Colic lymph node (tissue), 1 donor: ENCODE results near the gene MAPK1IP1L.

GRCh38 chr14:54568432-54568686, 1.4 kb downstream of the SAMD4A start:
- PRO-cap: no peak

- PRO-cap: no peak
These were observed 60.2 kb downstream of the SAMD4A start for GRCh38 chr14:54627145-54627550.

GRCh38 chr14:54643437-54644217, 76.7 kb downstream of the SAMD4A start:
- PRO-cap: no peak

GRCh38 chr14:54712323-54713289, 145.7 kb downstream of the SAMD4A start:
- PRO-cap: no peak

GRCh38 chr14:54772667-54772948, 130.0 kb downstream of the GCH1 start:
- PRO-cap: no peak

DNA sequence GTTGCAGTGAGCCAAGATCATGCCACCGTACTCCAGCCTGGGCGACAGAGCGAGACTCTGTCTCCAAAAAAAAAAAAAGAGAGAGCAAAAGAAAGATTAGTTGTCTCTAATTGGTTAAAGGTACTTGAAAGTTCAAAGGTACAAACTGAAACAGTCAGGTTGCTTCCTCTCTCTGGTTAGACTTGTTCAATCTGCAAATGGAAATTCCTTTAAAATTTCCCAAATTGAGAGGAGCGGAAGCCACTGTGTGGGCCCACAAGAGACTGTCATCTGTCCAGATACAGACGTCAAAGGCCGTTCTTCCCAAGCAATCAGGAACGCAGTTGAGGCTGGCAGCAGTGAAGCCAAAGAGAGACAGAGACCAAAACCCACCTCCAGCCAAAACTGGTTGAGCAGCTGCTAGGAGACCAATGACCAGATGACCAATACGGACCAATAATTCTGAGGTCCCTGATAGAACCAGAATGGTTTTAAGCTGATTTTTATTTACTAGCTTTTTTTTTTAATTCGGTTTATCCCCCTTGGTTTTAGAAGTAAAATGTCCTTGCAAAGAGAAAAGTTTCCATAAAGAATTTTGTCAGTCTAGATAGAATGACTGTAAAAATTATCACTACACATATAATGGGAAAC, 63.5 kb downstream of the GCH1 start:
- PRO-cap: no peak

DNA sequence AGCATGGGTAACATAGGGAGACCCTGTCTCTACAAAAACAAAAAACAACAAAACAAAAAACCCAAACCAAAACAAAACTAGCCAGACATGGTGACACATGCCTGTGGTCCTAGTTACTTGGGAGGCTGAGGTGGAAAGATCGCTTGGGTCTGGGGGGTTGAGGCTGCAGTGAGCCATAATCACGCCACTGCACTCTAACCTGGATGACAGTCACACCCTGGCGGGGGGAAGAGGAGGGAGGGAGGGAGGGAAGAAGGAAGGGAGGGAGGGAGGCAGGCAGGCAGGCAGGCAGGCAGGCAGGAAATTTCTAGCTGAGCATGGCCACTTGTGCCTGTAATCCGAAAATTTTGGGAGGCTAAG, 56.5 kb upstream of the GCH1 start:
- PRO-cap: unidirectional peak, plus-strand start at position 255 of the sequence

GRCh38 chr14:55051265-55052248, at the start of gene MAPK1IP1L:
Gene MAPK1IP1L, plus strand, starts transcription at chr14:55051647.
- PRO-cap: bidirectional peak, plus-strand start at chr14:55051665, minus-strand start at chr14:55051464; bidirectional peak, plus-strand start at chr14:55052183, minus-strand start at chr14:55052075

DNA sequence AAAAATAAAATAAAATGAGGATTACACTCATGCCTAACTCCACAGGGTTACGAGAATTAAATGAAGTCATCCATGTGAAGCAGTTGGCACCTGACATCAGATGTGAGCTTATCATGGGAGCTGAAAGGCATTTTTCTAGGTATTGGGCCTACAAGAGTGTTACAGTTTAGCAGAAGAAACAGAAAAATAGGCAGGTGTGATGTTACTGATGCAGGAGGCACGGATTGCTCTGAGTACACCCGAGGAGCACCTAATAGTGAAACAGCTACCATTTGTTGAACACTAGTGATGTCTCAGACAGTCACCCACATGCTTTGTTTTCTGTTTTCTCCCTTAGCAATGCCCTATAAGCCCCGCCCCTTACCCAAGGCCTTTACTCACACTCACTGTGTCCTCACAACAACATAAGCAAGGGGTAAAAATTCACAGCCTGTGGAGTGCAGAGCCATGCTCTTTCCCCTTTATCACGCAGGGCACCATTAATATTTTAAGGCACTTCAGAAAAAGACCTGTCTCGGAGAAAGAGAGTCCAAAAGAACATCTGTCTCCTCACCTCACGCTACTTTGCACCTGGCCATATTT, 25.7 kb downstream of the MAPK1IP1L start:
- PRO-cap: no peak

DNA sequence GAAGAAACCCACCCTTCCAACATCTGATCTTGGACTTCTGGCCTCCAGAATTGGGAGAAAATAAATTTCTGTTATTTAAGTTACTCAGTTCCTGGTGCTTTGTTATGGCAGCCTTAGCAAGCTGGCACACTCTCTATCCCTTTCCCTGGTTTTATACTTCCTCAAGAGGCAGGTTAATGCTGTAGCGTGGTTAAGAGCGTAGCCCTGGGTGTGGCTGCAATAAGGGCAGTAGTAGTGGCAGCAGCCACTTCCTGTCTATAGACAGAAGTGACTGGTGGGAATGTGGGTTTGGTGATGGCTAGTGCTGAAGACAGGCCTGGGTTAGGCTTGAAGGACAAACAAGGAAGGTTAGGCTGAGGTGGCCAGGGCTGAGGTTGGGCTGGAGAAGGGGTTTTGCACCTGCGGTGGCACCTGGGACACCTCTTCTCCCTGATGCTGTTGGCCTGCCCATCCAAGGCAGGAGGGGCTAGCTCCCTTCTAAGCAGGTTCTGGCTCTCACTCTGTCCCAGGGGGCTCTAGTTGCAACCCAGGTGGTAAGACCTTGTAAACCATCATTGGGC, 3.6 kb upstream of the LGALS3 start:
- PRO-cap: no peak

- PRO-cap: no peak
These were observed 19.4 kb downstream of the FBXO34 start for GRCh38 chr14:55290538-55291140.

- PRO-cap: no peak
These were observed 20.1 kb downstream of the FBXO34 start for GRCh38 chr14:55291158-55291924.

- PRO-cap: no peak
These were observed 65.6 kb downstream of the FBXO34 start for GRCh38 chr14:55336819-55337185.

GRCh38 chr14:55346055-55346677, 65.5 kb downstream of the ATG14 start:
- PRO-cap: no peak

- PRO-cap: no peak
These were observed 61.1 kb downstream of the ATG14 start for GRCh38 chr14:55350354-55351144.

DNA sequence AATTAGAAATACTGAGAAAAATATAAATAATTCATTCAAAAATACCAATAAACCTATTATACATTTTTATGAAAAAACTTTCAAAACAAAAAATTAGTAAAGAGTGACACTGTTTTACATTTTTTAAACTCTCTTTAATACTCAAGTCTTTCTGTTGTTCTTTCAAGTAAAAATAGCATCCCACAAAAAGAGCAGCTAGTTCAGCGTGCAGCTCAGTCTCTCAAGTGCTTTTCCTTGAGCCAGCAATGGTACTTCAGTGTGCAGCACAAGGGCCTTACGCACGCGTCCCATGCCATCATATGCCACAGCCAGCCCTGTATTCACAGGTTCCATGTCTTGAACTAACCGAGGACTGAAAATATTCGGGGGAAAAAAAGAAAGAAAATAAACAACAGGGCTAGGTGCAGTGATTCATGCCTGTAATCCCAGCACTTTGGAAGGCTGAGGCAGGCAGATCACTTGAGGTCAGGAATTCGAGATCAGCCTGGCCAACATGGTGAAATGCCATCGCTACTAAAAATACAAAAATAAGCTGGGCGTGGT, 28.7 kb downstream of the ATG14 start:
- PRO-cap: no peak

DNA sequence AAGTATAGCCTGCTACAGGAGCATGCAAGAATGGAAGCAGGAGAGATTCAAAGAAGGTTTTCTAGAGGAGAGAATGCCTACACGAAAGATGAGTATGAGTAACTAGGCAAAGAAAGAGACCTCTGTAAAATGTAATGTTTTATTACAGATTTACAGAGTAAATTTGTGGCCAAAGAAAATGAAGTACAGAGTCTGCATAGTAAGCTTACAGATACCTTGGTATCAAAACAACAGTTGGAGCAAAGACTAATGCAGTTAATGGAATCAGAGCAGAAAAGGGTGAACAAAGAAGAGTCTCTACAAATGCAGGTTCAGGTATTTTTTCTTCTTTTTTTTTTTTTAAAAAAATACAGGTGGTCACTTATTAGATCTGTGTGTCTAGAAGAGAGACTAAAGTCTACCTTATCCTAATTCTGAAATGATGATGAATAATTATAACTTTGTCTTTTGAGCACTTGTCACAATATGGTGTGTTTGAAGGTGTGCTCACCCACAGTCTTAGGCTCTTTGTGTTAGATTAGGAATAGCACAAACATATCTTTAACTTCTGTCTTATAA, 57.1 kb downstream of the KTN1 start:
- PRO-cap: no peak

GRCh38 chr14:55666856-55667438, 86.9 kb downstream of the KTN1 start:
- PRO-cap: no peak

GRCh38 chr14:56198769-56199950, 80.9 kb downstream of the PELI2 start:
- PRO-cap: no peak

DNA sequence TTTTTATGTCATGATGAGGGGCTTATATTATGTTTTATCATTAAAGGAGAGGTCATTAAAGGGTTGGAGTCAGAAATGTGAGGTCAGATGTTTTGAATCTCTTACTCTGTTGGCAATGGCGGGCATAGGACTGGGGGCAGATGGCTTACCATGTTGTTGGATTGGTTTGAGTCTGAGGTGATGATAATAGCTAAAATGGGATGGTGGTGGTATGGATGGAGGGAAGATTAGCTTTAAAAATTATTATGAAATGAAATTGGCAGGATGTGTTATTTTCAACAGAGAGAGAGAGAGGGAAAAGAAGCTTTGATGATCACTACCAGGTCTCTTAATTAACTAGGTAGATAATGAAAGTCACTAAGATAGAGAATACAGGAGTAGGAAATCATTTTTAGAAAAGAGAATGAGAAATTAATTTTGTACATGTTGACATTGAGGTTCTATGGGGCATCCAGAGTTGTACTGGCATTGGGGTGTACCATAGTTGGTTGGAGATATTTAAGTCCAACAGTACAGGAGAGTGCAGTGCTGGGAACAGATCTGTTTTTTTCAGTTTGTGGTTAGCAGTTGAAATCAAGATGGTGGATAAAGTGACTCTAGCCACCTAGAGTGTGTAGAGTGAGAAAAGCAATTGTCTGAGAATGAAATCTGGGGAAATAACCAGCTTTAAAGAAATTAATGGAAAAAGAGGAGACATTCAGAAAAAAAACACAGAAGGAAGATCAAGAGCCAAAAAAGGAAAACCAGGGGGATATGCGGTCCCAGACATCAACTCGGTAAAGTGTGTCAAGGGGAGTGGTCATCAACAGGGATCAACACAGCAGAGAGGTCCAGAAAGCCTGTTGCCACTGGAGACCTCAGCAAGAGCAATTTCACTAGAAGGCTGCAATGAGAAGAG, 18.2 kb downstream of the TMEM260 start:
- PRO-cap: no peak